Left ventricle myocardium (tissue), 1 donor: ENCODE results near the gene WBP4.

GRCh38 chr13:40958468-40959044 is 60.6 kb downstream of the ELF1 start:
- PRO-cap, result no peak

- PRO-cap, result no peak
These were observed 54.8 kb downstream of the ELF1 start for GRCh38 chr13:40964252-40964851.

- PRO-cap, result no peak
These were observed 32.7 kb downstream of the ELF1 start for GRCh38 chr13:40986385-40986919.

- PRO-cap, result no peak
These were observed 7.8 kb upstream of the WBP4 start for GRCh38 chr13:41053332-41054067.

GRCh38 chr13:41061447-41062262 is at the start of gene WBP4:
Gene WBP4 (plus strand): TSS chr13:41061509.
- PRO-cap, result bidirectional peak, plus-strand start at chr13:41061560, minus-strand start at chr13:41061384; bidirectional peak, plus-strand start at chr13:41061825, minus-strand start at chr13:41061755; bidirectional peak, plus-strand start at chr13:41062186, minus-strand start at chr13:41062020

DNA sequence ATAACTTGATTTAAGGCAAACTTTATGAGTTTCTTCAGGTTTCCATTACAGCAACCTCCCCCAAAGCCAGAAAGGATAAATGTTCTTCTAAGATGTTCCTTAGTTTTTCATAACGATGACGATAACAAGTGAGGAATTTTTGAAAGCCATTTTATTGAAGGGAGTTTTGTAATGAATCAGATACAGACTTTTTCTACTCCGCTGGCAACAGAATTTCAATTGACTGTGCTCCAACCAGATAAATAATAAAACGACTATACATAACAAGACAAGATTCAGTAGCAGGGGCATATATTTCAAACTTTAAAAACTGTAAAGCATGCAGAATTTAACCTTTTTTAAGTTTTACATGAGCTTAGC is 934 bp downstream of the WBP4 start:
- PRO-cap, result no peak

DNA sequence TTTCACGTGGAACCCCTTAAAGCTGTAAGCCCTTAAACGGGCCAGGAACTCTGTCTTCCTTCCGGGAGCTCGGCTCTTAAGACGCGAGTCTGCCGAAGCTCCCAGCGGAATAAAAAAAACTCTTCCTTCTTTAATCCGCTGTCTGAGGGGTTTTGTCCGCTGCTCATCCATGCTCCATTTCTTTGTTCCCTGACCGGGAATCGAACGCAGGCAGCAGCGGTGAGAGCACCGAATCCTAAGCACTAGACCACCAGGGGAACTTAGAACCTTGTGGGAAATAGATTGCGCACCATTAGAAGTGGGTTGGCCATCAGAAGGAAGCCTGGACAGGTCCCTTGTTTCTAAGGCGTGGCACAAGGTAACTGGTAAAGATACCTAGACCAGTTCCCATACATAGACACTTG is 1.6 kb upstream of the RGCC start:
- PRO-cap, result no peak

- PRO-cap, result no peak
These were observed 182.7 kb downstream of the RGCC start for GRCh38 chr13:41639871-41640555.

DNA sequence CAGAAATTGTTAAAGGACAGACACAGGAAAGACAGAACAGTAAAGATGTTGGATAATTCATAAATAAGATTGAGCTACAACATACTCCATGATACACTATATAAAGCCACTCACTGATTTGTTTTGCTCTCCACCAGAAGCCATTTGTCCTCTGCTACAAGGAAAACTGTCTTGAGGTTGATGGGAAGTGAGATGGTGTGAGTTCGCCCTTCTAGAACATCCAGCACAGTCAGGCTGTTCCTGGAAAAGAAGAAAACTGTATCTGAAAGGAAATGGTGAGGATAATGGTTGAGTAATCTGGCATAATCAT is 233.8 kb downstream of the RGCC start:
- PRO-cap, result no peak

GRCh38 chr13:41891361-41891874 is 69.5 kb downstream of the VWA8 start:
- PRO-cap, result no peak

- PRO-cap, result no peak
These were observed 53.5 kb downstream of the VWA8 start for GRCh38 chr13:41907262-41907858.

GRCh38 chr13:42039807-42040784 is 8.4 kb upstream of the DGKH start:
- PRO-cap, result bidirectional peak, plus-strand start at chr13:42040229, minus-strand start at chr13:42040129; bidirectional peak, plus-strand start at chr13:42040585, minus-strand start at chr13:42040418

DNA sequence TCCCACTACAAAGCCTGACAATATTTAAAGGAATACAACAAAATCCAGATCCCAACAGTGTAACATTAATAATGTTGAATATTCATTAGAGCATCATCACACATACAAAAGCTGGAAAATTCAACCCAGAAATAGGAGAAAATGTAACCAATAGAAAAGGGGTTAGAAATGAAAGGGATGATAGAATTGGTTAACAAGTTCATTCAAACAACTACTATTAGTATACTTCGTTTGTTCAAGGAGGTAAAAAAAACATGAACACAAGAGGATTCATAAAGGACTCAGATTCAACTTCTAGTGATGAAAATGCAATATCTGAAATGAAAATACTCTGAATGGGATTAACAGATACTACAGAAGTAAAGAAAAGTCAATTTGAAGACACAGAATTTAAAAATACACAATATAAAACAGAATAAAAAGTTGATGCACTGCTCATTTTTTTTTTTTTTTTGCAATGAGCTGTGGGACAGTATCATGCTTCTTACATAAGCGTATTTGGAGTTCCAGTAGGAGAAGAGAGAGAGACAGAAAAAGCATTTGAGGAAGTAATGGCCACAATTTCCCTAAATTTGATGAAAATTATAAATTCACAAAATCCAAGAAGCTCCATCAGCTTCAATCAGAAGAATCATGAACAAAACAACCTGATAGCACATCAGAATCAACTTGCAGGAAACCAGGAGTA is 39.0 kb downstream of the DGKH start:
- PRO-cap, result no peak

DNA sequence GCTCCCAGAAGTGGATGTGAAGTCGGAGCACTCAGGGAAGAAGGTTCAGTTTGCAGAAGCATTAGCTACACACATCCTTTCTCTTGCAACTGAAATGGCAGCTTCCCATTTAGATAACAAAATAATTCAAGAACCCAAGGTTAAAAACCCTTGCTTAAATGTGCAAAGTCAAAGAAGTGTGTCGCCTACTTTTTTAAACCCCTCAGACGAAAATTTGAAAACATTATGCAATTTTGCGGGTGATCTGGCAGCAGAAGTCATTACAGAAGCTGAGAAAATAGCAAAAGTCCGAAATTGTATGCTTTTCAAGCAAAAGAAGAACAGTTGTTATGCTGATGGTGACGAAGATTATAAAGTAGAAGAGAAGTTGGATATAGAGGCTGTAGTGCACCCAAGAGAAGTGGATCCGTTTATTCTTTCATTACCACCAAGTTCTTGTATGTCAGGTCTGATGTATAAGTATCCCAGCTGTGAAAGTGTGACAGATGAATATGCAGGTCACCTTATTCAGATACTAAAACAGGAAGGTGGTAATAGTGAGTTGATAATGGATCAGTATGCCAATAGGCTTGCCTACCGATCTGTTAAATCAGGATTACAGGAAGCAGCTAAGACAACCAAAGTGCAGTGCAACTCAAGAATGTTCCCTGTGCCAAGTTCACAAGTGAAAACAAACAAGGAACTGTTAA is 30.5 kb downstream of the AKAP11 start:
- PRO-cap, result no peak

DNA sequence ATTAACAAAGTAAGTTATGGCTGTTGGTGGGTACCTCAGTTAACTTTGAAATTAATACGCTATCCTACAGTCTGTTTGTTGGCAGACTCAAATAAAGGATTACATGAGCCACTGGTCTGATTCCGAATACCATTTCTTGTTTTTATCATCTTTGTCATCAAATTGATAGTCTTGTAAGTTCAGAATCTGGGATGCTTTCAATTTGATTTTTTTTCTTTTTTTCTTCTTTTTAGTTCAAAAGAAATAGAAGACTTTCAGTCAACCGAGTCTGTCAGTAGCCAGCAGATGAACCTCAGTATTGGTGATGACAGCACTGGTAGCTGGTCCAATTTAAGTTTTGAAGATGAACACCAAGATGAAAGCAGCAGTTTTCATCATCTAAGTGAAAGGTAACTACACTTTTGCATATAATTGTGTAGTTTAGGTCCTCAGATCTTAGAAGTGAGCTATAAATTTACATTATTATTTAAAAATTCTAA is 36.3 kb downstream of the AKAP11 start:
- PRO-cap, result no peak

DNA sequence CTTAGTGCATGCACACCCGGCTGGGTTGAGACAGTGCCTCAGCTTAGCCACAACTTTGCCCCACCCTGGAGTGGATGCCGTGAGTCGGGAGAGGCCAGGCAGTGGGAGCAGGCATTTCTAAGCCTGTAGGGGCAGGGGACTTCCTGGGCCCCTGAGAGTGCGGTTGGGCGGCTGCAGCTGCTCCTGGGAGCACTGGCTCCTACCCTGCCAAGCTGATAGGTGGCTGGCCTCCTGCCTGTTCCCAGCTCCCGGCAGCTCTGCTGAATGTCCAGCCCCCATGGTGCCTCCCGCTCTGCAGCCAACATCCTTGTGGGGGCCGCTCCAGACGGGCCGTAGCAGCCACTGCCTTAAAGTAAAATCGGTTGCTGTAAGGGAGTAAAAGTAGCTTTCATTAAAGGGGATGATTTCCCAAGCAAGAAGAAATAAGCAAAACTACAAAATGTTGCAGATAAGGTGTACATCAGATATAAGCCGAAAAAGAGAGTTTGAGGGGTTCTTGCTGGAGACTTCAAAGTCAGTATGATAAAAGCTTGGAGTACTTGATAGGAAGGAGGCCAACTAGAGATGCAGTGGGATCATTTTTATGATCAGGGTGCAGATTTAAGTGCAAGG is 13.5 kb downstream of the DNAJC15 start:
- PRO-cap, result unidirectional peak, minus-strand start at position 194 of the sequence

DNA sequence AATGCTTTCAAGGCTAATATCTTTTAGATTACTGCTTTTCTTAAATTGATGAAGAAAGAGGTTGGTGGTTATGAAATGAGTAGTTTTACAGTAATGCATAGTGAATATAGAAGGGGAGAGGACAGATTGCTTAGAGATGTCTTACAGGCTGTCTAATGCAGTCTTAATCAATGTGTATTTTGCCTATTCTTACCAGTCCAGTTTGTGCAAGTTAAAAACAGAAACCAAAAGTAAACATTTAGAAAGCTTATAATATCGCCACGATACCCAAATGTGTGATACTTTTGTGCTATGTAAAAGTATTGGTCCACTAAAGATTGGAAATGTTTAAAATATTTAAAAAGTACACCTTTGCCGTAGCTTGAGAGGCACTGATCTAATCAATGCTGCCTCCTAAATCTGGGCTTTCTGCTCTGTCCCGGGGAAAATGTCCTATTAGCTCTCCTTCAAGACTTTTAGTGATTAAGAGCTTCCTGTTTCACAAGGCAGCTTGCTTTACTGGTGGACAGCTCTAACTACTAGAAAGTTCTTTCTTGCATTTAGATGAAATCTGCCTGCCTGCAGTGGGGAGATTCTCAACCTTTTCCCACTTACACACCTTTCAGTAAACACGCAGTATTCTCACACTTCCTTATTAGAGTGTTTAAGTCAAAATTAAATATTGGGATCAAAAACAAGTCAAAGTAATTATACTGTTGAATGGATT is 64.7 kb downstream of the DNAJC15 start:
- PRO-cap, result unidirectional peak, minus-strand start at position 437 of the sequence

DNA sequence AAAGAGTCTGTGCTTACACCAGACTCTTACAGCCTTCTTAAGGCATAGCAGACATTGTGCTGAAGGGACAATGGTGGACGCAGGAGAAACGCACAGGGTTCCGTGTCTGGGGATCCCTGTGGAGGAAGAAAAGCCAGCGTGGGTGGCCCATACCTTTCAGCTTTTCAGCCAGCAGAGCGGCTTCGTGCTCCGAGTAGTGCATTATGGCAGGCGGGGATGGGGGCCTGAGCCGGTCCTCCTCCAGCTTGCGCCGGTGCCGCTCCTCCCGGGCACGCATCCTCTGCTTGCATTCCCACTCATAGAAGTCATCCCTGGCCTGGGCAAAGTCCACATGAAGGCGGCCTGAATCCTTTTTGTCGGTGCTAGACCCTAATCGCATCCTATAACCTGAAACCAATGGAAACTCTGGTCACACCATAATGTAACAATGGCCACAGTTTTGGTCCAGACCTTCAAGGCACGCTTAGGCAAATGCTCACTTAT is 332.4 kb downstream of the DNAJC15 start:
- PRO-cap, result no peak

DNA sequence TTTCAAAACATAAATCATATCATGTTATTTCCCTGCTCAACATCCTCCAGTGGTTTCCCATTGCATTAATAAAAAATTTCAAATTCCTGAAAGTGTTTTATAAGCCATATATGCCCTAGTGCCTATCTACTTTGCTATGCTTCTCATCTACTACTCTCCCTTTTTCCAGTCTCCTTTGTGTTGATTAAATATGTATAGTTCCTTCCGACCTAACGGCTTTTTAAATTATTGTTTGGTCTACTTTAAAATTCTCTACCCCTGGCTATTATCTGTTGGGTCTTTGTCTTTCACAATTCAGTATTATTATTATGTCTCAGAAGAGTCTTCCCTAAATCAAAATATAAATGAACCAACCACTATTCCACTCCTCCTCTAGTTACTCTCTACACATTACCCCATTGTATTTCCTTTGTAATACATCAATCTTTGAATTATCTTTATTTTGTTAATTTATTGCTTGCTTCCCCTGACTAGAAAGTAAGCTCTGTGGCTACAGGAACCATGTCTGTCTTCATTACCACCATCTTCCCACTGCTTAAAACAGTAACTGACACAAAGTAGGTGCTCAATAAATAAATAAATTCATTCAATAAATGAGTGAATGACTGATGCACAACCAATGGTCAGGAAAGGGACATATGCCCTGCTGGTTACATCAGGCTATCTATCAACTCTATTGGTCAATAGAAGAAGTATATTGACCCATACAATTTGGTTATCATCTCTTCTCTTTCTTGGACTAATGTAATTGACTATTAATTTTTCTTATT is 17.3 kb downstream of the CCDC122 start:
- PRO-cap, result no peak

DNA sequence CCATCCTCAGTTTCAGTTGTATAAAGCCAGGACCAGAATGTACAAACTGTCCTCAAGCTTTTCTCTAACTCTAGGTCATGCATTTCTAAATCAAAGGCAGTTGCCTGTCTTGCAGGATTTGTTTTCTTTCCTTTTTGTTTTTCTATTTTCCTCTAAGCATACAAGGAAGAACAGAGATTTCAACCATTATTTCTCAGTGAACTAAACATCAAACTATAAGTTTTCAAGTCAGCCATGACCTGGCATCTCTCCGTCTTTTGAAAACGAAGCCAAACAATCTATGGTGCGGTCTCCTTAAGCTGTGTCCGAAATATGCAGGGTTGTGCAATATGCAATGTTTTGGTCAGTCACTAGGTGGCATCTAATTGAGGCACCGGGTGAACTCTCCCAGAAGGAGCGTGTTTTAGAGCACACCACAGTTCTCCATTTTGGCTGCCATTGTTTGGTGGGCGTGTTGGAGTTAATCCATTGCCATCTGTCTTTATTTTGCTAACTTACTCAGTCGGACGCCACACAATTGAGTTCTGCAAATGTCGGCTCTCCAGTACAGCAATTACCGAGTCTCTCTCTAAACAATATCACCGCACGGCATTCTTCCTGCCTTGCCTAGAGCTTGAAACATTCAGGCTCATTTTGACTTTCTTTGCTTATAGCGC is 30.3 kb upstream of the SMIM2 start:
- PRO-cap, result no peak